ENCODE measurements around a stretch of chr17.

DNA sequence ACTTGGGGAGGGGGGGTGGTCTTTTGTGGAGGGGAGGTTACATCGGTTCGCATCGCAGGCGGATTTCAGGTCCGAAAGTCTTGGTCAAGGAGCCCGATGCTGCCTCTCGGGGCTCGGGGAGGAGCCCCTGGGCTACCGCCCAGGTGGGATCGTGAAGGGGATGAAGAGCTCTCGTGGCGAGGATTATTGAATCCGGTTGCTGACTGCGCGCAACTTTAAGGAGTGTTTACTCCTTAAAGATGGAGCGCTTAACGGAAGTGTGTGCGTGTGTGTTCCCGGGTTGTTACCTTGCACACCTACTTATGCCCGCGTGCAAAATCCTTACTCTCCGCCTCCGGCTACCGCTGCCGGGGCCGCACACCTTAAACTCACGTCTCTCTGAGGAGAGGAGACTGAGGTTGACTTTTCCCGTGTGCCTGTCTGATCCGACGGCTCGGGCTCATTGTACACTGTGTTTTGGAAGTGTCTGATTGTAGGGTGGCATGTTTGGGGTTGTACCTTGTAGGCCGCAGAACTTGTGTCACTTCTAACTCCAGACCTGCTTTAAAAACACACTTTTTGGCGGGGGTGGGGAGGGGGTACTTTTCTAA lies 38.3 kb downstream of the RNF135 start:
- RRBS = 21% methylated on average over 7 of the region's 33 CpGs

DNA sequence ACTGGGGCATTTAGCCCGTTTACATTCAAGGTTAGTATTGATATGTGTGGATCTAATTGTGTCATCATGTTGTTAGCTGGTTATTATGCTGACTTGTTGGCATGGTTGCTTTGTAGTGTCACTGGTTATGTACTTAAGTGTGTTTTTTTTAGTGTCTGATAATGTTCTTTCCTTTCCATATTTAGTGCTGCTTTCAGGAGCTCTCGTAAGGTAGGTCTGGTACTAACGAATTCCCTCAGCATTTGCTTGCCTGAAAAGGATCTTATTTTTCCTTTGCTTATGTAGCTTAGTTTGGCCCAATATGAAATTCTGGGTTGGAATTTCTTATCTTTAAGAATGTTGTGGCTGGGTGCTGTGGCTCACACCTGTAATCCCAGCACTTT lies 33.5 kb downstream of the NF1 start:
- RRBS = no CpG with 5 or more reads among the region's 3 CpGs

GRCh38 chr17:31226459-31226860 lies 70.6 kb downstream of the OMG start:
- RRBS = no CpG with 5 or more reads among the region's 4 CpGs

DNA sequence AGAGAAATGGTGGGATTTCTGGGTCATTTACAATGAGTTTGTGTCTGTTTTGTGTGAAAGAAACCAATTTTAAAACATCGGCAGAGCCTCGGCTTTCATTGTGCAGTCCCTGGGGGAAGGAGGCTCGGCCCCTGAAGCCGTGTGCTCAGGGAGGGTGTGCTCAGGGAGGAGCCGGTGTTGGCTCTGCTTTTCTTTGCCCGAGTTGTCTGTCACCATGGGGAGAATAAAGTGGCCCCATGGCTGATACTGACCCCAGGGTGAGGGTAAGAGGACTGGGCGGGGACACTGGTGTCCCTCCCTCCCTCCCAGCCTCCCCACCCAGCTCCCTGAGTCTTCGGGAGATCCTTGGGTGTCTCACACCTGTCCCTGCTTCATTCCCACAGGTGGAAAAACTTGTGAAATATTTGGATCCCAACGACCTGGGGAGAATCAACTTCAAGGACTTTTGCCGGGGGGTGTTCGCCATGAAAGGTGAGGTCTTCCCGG lies 40.0 kb downstream of the RAB11FIP4 start:
- RRBS = no CpG with 5 or more reads among the region's 12 CpGs

- RRBS = 9% methylated on average over 13 of the region's 40 CpGs
Measured at GRCh38 chr17:31488540-31489585, 97.4 kb downstream of the RAB11FIP4 start.

- RRBS = no CpG with 5 or more reads among the region's 4 CpGs
Measured at GRCh38 chr17:31581558-31581877, 190.0 kb downstream of the RAB11FIP4 start.

GRCh38 chr17:32021345-32022054 lies 14.3 kb downstream of the LRRC37B start:
- RRBS = no CpG with 5 or more reads among the region's 15 CpGs

DNA sequence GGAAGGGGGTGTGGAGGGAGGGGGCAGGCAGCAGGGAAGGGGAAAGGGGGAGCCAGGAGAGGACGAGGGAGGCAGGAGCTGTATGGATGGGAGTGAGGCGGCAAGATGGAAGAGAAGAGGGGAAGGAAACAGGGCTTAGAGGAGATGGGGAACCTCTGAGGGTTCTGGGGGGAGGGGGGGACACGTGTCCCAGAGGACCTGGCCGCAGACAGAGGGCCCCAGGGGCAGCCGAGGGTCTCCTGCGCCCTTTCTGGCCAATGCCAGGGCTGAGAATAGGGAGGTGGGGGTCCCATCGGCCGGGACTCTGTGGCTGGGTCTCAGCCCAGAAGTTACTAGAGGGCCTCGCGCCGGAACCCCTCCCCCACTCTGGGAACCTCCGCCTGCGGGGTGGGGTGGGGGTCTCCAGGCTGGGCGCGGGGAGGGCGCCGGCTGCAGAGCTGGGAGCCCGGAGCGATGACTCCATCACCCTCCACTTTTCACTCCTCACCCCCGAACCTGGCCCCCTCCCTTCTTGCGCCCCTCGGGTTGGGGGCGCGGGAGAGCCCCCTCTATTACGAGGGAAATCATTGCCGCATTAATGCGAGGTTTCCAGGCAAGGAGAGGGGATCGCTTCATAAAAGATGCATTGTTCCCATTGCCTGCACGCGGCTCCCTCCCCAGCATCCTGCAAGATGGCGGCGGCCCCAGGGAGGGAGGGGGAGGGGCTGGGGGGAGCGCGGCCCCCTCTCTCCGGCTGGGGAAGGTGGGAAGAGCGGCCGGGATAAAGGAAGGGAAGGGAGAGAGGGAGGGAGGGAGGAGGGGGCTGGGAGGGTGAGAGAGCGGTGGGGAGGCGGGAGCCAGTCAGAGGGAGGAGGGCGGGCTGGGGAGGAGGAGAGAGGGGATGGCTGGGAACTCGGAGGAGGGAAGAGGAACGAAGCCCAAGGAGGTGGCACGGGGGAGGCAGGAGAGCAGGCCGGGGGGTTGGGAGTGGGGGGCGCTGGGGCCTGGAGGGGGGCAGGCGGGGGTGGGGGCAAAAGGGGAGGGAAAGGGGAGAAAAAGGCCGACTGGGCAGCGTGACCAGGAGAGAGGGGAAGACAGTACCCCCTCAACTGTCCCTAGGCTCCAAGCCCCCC lies 58.4 kb upstream of the RHOT1 start:
- RRBS = no CpG with 5 or more reads among the region's 48 CpGs

GRCh38 chr17:32141657-32141967 lies 690 bp upstream of the RHOT1 start:
- RRBS = no CpG with 5 or more reads among the region's 8 CpGs

DNA sequence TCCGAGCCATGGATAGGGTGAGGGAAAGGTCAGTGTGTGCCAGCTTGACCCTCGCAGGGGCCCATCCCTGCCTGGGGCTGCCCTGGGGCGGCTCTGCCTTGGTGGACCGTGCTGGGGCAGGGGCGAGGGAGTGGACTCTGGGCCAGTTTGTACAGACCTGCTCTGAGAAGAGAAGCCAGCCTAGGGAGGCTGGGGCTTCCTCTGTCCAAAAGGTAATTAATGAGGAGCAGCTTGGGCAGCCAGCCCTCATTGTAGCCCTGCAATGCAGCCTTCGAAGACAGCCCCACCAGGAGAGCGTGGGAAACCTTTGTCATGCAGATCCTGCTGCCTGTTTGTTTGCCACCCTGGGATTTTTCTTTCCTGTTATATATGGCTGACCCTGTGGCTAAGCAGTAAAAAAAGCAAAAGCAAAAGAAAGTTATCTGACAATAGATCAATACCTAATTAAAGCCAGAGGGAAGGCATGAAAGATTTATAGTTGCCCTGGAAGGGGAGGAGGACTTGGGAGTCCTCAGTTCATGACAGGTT lies 37.5 kb downstream of the RHBDL3 start:
- RRBS = no CpG with 5 or more reads among the region's 7 CpGs

DNA sequence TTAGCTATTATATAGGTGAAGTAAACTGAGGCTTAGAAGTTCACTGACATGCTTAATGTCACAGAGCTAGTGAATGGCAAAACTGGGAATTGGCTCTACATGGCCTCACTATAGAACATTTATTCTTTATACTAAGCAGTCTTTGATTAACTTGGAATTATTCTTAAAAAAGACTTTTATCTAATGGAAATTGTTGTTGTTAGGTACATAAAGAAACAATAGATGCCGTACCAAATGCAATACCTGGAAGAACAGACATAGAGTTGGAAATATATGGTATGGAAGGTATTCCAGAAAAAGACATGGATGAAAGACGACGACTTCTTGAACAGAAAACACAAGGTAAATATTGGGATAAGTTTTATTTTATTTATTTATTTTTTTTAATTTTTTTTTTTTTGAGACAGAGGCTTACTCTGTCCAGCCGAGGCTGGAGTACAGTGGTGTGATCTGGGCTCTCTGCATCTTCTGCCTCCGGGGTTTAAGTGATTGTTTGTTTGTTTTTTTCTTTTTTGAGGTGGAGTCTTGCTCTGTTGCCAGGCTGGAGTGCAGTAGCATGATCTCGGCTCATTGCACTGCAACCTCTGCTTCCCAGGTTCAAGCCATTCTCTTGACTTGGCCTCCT lies 8.5 kb downstream of the ZNF207 start:
- RRBS = no CpG with 5 or more reads among the region's 6 CpGs

DNA sequence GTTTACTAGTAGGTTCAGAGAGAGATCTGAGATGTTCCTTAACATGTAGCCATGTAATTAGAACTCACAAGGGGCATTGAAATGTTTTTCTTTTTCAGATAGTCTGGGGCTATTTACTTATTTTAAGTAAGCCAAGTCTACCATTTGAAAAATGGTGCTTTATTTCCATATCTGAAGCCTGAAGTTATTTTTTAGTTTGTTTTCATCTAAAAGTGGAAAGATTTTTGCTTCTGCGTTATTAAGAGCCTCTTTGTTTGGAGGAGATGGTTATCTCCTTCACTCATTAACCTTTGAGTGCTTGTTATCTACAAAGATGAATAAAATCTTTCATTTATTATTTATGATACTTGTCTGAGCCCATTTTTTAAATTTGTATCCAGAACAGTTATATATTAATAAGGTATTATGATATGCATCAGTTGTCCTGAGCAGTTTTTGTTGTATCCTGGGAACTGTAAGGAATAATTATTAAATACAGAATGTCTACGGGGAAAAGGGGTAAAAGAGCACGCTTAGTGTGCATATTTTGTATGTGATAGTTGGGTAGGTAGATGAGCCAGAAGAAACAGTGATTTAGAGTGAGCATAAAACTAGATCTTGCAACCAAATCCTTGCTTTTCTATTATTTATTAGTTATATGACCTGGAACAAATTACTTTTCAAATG lies 31.7 kb downstream of the ZNF207 start:
- RRBS = no CpG with 5 or more reads among the region's 3 CpGs

- RRBS = under 1% methylated on average over 21 of the region's 23 CpGs
Measured at GRCh38 chr17:32487192-32487343, 275 bp downstream of the CDK5R1 start.

- RRBS = 2% methylated on average over 17 of the region's 86 CpGs
Measured at GRCh38 chr17:32487344-32488320, 839 bp downstream of the CDK5R1 start.

DNA sequence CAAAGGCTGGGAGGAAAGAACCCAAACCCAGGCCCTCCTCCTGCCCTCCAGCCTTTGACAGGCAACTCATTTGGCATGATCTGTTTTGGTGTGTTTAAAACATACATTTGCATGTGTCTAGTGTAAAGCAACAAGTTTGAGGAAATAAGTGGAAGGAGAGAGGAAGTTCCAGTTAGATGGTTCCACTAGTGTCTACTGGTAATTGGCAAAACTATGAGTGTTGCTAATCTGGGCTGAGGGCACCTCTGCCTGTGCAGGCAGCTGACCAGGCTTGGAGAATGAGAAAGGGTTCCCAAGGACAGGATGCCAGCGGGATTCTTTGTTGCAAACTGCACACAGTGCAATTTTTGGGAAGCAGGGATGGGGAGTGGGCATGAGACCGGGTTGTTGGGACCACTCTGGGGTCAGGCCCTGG lies 6.1 kb downstream of the CDK5R1 start:
- RRBS = 91% methylated on average over 1 of the region's 2 CpGs

DNA sequence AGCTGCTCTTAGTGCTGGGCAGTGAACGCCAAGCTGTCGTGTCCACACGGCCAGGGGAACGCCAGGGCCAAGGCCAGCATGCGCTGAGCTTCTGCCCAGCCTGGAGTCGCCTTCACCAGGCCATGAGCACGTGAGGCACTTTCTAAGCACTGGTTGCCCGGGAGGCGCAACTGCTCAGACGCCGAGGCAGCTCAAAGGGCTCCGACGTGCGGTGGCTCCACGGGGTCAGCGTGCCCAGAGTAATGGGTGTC lies 9.1 kb downstream of the CDK5R1 start:
- RRBS = no CpG with 5 or more reads among the region's 16 CpGs

GRCh38 chr17:32596497-32597433 lies 110.0 kb downstream of the CDK5R1 start:
- RRBS = no CpG with 5 or more reads among the region's 5 CpGs

DNA sequence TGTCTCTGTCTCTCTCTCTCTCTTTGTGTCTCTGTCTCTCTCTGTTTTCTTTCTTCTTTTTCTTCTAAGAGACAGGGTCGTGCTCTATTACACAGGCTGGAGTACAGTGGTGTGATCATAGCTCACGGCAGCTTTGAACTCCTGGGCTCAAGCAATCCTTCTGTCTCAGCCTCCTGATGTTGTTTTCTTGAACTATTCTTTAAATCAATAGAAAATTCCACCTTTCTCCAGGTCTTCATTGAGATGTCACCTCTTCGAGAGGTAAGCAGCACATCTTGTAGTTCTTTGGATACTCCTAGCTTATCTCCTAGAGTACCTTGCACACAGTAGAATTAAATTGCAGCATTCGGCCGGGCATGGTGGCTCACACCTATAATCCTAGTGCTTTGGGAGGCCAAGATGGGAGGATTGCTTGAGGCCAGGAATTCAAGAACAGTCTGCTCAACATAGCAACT lies 2.6 kb downstream of the MYO1D start:
- RRBS = no CpG with 5 or more reads among the region's 5 CpGs

GRCh38 chr17:32877526-32877824 lies 551 bp upstream of the MYO1D start:
- RRBS = no CpG with 5 or more reads among the region's 8 CpGs

DNA sequence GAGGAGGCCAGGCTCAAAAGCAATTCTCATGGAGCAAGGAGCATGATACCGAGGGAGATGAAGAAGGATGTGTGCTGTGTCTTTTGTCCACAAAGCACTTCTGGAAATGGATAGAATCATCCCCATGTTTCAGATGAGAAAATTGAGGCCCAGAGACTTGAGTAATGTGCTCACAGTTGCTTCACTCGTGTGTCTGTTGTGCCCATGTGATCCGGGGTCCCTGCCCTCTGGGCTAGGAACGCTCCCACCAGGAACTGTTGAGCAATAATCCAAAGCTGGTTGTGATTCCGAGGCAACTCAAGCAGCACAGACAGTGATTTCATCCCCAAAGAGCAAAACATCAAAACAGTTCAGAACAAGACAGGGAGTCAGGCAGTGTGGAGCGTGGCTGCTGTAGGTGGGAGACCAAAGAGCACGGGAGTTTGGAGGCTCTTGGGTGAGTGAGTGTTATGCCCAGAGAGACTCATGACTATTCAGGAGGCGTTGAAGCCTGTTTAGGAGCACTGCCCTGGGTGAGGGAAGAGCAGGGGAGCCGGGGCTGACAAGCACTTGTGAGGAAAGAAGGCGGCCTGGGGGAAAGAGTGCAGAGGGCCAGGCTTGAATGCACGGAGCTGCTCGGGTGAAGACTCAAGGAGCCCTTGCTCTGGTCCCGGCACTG lies 205.0 kb upstream of the ASIC2 start:
- RRBS = 56% methylated on average over 1 of the region's 13 CpGs

All from AG09319 (cell line).